K562 (cell line): ENCODE measurements around the genes DYDC2, GPR15LG and BMPR1A.

- RAMPAGE, long total RNA: no peak
- RRBS: no CpG with 5 or more reads among the region's 7 CpGs
PRO-cap:
- standard: no peak
- CoPRO, capped RNA only, 2 experiments: no peak in any of the 2 experiments
- CoPRO, capped and uncapped RNA, 2 experiments: no peak in any of the 2 experiments
- CoPRO, uncapped RNA only, 2 experiments: no peak in any of the 2 experiments
CAGE:
- cytosol, long polyA plus RNA: no peak
- long polyA plus RNA: no peak
- nucleolus, long total RNA: no peak
- nucleus, long polyA plus RNA: no peak
Measured at GRCh38 chr10:80281744-80282572, 7.5 kb downstream of the MAT1A start.

- RAMPAGE, long total RNA: no peak
- RRBS: no CpG with 5 or more reads among the region's 13 CpGs
PRO-cap:
- standard: no peak
- CoPRO, capped RNA only, 2 experiments: no peak in any of the 2 experiments
- CoPRO, capped and uncapped RNA, 2 experiments: no peak in any of the 2 experiments
- CoPRO, uncapped RNA only, 2 experiments: no peak in any of the 2 experiments
CAGE:
- cytosol, long polyA plus RNA: no peak
- long polyA plus RNA: no peak
- nucleolus, long total RNA: no peak
- nucleus, long polyA plus RNA: no peak
Measured at GRCh38 chr10:80283198-80283982, 6.1 kb downstream of the MAT1A start.

DNA sequence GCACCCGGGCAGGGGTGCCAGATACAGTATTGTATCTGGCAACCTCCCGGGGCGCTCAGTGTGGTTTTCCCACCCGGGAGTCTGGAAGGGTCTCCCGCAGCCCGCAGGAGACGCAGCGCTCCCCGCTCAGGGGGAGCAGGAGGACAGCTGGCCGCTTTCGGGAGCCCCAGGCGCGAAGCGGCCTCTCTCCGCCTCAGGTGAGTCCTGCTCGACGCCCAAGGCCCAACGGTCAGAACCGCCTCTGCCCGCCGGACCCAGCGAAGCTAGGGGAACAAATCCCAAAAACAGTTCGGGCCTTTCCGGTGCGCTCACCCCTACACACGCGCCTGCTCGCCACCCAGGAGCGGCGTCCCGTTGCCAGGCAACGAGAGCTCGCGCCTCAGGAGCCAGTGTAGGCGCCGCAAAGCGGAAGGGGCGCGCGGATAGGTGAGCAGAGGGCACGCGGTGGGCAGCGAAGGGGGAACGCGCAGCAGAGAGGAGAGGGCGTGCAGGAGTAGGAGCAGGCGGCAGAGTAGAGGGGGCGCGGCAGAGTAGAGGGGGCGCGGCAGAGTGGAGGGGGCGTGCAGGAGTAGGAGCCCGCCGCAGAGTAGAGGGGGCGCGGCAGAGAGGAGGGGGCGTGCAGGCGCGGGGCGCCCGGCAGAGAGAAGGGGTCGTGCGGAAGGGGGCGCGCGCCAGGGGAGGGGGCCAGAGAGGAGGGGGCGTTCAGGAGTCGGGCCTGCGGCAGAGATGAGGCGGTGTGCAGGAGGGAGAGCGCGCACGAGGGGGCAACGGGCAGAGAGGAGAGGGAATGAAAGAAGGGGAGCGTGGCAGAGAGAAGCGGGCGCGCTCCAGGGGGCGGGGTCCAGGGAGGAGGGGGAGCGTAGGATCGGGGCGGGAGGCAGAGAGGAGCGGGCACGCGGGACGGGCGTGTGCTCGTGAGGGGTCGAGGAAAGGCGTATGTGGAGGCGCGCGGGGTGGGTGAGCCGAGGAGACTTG is at the start of gene DYDC2:
DYDC2 (plus strand) TSS at position 382 of the 975 bp plus-strand sequence.
- RAMPAGE, long total RNA: no peak
- RRBS: no CpG with 5 or more reads among the region's 94 CpGs
PRO-cap:
- standard: no peak
- CoPRO, capped RNA only, 2 experiments: no peak in any of the 2 experiments
- CoPRO, capped and uncapped RNA, 2 experiments: no peak in any of the 2 experiments
- CoPRO, uncapped RNA only, 2 experiments: no peak in any of the 2 experiments
CAGE:
- cytosol, long polyA plus RNA: no peak
- long polyA plus RNA: no peak
- nucleolus, long total RNA: no peak
- nucleus, long polyA plus RNA: no peak

DNA sequence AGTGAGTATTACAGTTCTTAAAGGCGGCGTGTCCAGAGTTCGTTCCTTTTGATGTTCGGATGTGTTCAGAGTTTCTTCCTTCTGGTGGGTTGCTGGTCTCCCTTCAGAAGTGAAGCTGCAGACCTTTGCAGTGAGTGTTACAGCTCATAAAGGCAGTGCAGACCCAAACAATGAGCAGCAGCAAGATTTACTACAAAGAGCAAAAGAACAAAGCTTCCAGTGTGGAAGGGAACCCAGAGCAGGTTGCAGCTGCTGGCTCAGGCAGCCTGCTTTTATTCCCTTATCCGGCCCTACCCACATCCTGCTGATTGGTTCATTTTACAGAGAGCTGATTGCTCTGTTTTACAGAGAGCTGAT is 2.2 kb downstream of the DYDC2 start:
- RAMPAGE, long total RNA: no peak
- RRBS: no CpG with 5 or more reads among the region's 5 CpGs
PRO-cap:
- standard: no peak
- CoPRO, capped RNA only, 2 experiments: no peak in any of the 2 experiments
- CoPRO, capped and uncapped RNA, 2 experiments: no peak in any of the 2 experiments
- CoPRO, uncapped RNA only, 2 experiments: no peak in any of the 2 experiments
CAGE:
- cytosol, long polyA plus RNA: no peak
- long polyA plus RNA: no peak
- nucleolus, long total RNA: no peak
- nucleus, long polyA plus RNA: no peak

DNA sequence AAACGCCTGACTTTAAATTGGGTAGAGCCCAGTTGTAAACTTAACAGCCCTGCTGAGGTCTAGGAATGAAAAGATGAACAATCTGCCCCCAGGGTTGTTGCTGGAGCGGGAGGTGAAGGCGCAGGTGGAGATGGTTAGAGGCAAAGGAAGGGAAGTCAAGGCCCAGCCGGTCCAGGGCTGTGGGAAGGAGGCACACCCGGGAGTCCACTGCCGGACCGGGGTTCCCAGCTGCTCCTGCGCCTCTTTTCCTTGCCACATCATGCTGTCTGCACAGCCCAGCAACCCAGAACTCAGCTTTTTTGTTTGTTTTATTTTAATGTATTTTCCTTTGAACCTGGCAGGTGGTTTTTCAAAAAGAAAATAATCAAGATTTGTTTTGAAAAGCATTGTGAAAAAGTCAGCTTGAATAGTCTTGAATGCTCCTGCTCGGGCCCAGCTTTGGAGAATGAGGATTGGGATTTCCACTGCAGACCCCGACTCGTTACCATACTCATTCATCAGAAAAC is 898 bp downstream of the PRXL2A start:
- RAMPAGE, long total RNA: no peak
- RRBS: no CpG with 5 or more reads among the region's 11 CpGs
PRO-cap:
- standard: no peak
- CoPRO, capped RNA only, 2 experiments: no peak in any of the 2 experiments
- CoPRO, capped and uncapped RNA, 2 experiments: no peak in any of the 2 experiments
- CoPRO, uncapped RNA only, 2 experiments: no peak in any of the 2 experiments
CAGE:
- cytosol, long polyA plus RNA: no peak
- long polyA plus RNA: no peak
- nucleolus, long total RNA: no peak
- nucleus, long polyA plus RNA: no peak

GRCh38 chr10:80421600-80422199 is 13.3 kb downstream of the PRXL2A start:
- RAMPAGE, long total RNA: no peak
- RRBS: no CpG with 5 or more reads among the region's 3 CpGs
PRO-cap:
- standard: no peak
- CoPRO, capped RNA only, 2 experiments: no peak in any of the 2 experiments
- CoPRO, capped and uncapped RNA, 2 experiments: no peak in any of the 2 experiments
- CoPRO, uncapped RNA only, 2 experiments: no peak in any of the 2 experiments
CAGE:
- cytosol, long polyA plus RNA: no peak
- long polyA plus RNA: no peak
- nucleolus, long total RNA: no peak
- nucleus, long polyA plus RNA: no peak

- RAMPAGE, long total RNA: no peak
- RRBS: no CpG with 5 or more reads among the region's 13 CpGs
PRO-cap:
- standard: no peak
- CoPRO, capped RNA only, 2 experiments: no peak in any of the 2 experiments
- CoPRO, capped and uncapped RNA, 2 experiments: no peak in any of the 2 experiments
- CoPRO, uncapped RNA only, 2 experiments: no peak in any of the 2 experiments
CAGE:
- cytosol, long polyA plus RNA: no peak
- long polyA plus RNA: no peak
- nucleolus, long total RNA: no peak
- nucleus, long polyA plus RNA: no peak
Measured at GRCh38 chr10:80463899-80464503, 9.9 kb downstream of the TSPAN14 start.

DNA sequence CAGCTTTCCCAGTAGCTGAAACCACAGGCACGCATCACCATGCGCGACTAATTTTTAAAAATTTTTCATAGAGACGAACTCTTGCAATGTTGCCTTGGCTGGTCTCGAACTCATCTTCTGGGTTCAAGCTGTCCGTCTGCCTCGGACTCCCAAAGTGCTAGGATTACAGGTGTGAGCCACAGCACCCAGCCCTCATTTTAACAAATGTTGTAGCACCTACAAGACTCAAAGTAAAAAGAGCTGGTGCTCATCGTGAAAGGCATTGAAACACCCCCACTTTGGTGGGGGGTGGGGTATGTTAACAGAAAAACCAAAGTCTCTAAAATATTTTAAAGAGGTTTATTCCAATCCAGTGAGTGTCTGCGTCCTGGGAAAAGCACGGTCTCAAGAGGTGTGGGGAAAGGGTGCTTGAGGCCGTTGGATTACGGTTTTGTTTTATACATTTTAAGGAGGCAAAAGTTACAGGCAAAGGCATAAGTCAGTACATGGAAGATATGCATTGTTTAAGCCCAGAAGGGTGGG is 12.3 kb downstream of the TSPAN14 start:
- RAMPAGE, long total RNA: no peak
- RRBS: no CpG with 5 or more reads among the region's 12 CpGs
PRO-cap:
- standard: no peak
- CoPRO, capped RNA only, 2 experiments: no peak in any of the 2 experiments
- CoPRO, capped and uncapped RNA, 2 experiments: no peak in any of the 2 experiments
- CoPRO, uncapped RNA only, 2 experiments: no peak in any of the 2 experiments
CAGE:
- cytosol, long polyA plus RNA: no peak
- long polyA plus RNA: no peak
- nucleolus, long total RNA: no peak
- nucleus, long polyA plus RNA: no peak

DNA sequence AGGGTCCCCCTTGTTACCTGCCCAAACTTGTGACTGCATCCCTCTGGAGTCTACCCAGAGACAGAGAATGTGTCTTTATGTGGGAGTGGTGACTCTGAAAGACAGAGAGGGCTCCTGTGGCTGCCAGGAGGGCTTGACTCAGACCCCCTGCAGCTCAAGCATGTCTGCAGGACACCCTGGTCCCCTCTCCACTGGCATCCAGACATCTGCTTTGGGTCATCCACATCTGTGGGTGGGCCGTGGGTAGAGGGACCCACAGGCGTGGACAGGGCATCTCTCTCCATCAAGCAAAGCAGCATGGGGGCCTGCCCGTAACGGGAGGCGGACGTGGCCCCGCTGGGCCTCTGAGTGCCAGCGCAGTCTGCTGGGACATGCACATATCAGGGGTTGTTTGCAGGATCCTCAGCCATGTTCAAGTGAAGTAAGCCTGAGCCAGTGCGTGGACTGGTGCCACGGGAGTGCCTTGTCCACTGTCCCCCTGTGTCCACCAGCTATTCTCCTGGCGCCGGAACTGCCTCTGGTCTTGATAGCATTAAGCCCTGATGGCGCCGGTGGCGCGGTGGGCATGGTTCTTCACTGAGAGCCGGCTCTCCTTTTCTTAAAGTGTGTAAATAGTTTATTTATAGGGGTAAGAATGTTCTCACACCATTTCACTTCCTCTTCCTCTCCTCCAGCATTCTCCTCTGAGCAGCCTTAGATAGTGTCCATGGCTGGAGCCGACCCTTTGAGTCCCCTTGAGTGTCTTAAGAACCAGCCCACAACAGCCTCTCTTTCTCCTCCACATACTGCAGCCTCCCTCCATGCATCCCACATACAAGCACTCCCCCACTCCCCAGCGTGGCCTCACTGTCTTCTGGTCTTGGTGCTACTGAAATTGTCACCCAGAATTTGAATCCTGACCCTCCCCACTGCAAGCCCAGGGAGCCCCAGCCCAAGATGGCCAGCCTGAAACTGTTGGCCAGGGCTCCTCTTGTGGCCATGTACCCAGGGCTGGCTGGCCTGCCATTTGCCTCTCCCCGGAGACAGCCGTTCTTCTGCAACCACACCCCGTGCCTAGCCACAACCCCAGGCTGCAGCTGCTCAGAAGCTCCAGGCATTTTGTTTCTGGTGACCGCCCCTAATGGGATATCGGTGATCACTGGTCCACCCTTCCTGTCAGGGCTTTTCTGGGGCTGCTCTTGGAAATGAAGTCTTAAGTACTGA is 19.2 kb upstream of the SH2D4B start:
- RAMPAGE, long total RNA: no peak
- RRBS: 100% methylated on average over 3 of the region's 24 CpGs
PRO-cap:
- standard: no peak
- CoPRO, capped RNA only, 2 experiments: no peak in any of the 2 experiments
- CoPRO, capped and uncapped RNA, 2 experiments: no peak in any of the 2 experiments
- CoPRO, uncapped RNA only, 2 experiments: no peak in any of the 2 experiments
CAGE:
- cytosol, long polyA plus RNA: no peak
- long polyA plus RNA: no peak
- nucleolus, long total RNA: no peak
- nucleus, long polyA plus RNA: no peak

DNA sequence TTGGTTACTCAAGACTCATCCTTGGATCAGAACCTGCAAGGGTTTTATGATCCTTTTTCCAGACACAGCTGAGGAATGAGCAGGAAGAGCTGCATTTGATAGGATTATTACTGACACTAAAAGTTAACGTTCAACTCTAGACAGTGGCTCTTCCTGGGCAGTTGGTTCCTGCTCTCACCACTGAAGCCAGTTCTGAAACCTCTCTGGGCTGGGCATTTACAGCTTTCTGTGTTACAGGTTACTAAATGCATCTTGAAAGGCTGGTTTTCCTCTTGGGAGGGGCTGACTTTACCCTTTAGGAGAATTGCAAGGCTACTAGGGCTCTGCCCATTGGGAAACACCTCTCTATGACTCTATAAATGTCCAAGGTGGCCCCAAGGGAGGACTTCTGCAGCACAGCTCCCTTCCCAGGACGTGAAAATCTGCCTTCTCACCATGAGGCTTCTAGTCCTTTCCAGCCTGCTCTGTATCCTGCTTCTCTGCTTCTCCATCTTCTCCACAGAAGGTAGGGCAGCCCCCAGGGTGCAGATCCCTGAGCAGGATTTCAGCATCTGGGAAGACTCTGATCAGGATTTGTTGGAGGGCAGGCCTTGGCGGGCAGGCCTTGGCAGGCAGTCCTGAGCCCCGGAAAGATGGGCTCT is at the start of gene GPR15LG:
GPR15LG (plus strand) TSS at position 385 of the 641 bp plus-strand sequence.
- RAMPAGE, long total RNA: no peak
- RRBS: no CpG with 5 or more reads among the region's 4 CpGs
PRO-cap:
- standard: no peak
- CoPRO, capped RNA only, 2 experiments: no peak in any of the 2 experiments
- CoPRO, capped and uncapped RNA, 2 experiments: no peak in any of the 2 experiments
- CoPRO, uncapped RNA only, 2 experiments: no peak in any of the 2 experiments
CAGE:
- cytosol, long polyA plus RNA: no peak
- long polyA plus RNA: no peak
- nucleolus, long total RNA: no peak
- nucleus, long polyA plus RNA: no peak

DNA sequence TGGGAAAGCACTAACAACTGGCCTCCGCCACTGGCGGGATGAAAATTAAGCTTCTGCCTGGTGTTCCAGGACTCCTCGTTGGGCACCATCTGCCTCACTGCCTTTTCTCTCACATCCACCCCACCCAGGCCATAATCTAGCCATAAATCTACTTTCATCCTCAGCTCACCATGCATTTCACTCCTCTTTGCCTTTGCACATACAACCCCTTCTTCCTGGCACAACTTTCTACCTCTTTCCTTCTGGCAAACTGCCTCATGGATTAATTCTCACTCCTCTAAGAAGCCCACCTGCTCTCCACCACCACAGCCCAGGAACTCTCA is 3.9 kb downstream of the CDHR1 start:
- RAMPAGE, long total RNA: no peak
- RRBS: no CpG with 5 or more reads among the region's 3 CpGs
PRO-cap:
- standard: no peak
- CoPRO, capped RNA only, 2 experiments: no peak in any of the 2 experiments
- CoPRO, capped and uncapped RNA, 2 experiments: no peak in any of the 2 experiments
- CoPRO, uncapped RNA only, 2 experiments: no peak in any of the 2 experiments
CAGE:
- cytosol, long polyA plus RNA: no peak
- long polyA plus RNA: no peak
- nucleolus, long total RNA: no peak
- nucleus, long polyA plus RNA: no peak

- RAMPAGE, long total RNA: no peak
- RRBS: no CpG with 5 or more reads among the region's 3 CpGs
PRO-cap:
- standard: no peak
- CoPRO, capped RNA only, 2 experiments: no peak in any of the 2 experiments
- CoPRO, capped and uncapped RNA, 2 experiments: no peak in any of the 2 experiments
- CoPRO, uncapped RNA only, 2 experiments: no peak in any of the 2 experiments
CAGE:
- cytosol, long polyA plus RNA: no peak
- long polyA plus RNA: no peak
- nucleolus, long total RNA: no peak
- nucleus, long polyA plus RNA: no peak
Measured at GRCh38 chr10:84763938-84764452, 435.6 kb downstream of the CCSER2 start.

- RAMPAGE, long total RNA: no peak
- RRBS: no CpG with 5 or more reads among the region's 5 CpGs
PRO-cap:
- standard: no peak
- CoPRO, capped RNA only, 2 experiments: no peak in any of the 2 experiments
- CoPRO, capped and uncapped RNA, 2 experiments: no peak in any of the 2 experiments
- CoPRO, uncapped RNA only, 2 experiments: no peak in any of the 2 experiments
CAGE:
- cytosol, long polyA plus RNA: no peak
- long polyA plus RNA: no peak
- nucleolus, long total RNA: no peak
- nucleus, long polyA plus RNA: no peak
Measured at GRCh38 chr10:85364053-85364392, 1002.6 kb downstream of the GRID1 start.

- RAMPAGE, long total RNA: no peak
- RRBS: no CpG with 5 or more reads among the region's 6 CpGs
PRO-cap:
- standard: no peak
- CoPRO, capped RNA only, 2 experiments: no peak in any of the 2 experiments
- CoPRO, capped and uncapped RNA, 2 experiments: no peak in any of the 2 experiments
- CoPRO, uncapped RNA only, 2 experiments: no peak in any of the 2 experiments
CAGE:
- cytosol, long polyA plus RNA: no peak
- long polyA plus RNA: no peak
- nucleolus, long total RNA: no peak
- nucleus, long polyA plus RNA: no peak
Measured at GRCh38 chr10:86402993-86403463, 36.4 kb upstream of the GRID1 start.

DNA sequence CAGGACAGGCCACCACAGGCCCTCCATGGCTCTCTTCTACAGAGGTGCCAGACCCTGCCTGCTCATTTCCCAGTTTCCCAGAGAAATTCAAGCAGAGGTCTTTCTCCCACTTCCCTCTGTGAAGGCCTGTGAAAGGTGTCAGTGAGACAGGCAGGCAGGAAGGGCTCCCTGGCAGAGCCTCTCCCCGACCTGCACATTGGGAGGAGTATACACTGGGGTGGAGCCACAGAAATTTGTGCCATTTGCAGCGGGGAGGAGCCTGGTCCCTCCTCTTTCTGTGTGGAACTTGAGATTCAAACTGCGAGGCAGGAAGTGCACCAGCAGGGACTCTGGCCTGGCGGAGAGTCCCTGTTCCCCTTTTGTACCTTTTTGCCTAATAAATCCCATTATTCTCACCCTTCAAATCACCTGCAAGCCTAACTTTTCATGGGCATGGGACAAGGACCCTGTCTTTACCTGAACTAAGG is 54.6 kb upstream of the OPN4 start:
- RAMPAGE, long total RNA: no peak
- RRBS: no CpG with 5 or more reads among the region's 4 CpGs
PRO-cap:
- standard: no peak
- CoPRO, capped RNA only, 2 experiments: no peak in any of the 2 experiments
- CoPRO, capped and uncapped RNA, 2 experiments: no peak in any of the 2 experiments
- CoPRO, uncapped RNA only, 2 experiments: no peak in any of the 2 experiments
CAGE:
- cytosol, long polyA plus RNA: no peak
- long polyA plus RNA: no peak
- nucleolus, long total RNA: no peak
- nucleus, long polyA plus RNA: no peak

DNA sequence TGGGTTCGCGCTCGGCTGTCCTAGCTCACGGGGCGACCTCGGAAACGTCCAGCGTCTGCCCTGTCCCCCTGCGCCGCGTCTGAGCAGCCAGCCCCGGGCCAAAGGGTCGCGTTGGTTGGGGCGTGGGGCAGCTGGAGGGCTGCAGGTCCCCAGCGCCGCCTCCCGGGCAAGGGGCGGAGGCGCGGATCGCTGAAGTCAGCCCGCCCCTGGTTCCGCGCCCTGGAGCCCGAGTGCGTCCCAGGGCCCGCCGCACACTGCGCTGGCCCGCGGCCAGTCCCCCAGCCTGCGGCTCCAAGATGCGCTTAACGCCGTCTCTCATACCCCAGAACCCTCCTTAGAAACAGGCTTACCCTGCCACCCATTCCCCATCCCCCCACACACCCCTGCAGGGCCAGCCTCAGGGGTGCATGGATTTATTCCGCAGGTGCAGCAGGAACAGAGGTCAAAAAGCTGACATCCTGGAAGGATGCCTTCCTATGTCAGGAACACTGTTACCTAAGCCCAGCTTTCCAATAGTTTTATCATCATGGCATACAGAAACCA is 22.1 kb upstream of the OPN4 start:
- RAMPAGE, long total RNA: no peak
- RRBS: 5% methylated on average over 7 of the region's 37 CpGs
PRO-cap:
- standard: no peak
- CoPRO, capped RNA only, 2 experiments: no peak in any of the 2 experiments
- CoPRO, capped and uncapped RNA, 2 experiments: no peak in any of the 2 experiments
- CoPRO, uncapped RNA only, 2 experiments: no peak in any of the 2 experiments
CAGE:
- cytosol, long polyA plus RNA: no peak
- long polyA plus RNA: no peak
- nucleolus, long total RNA: no peak
- nucleus, long polyA plus RNA: no peak

GRCh38 chr10:86756384-86757213 is at the start of gene BMPR1A:
BMPR1A (plus strand) TSS chr10:86756619.
- RAMPAGE, long total RNA: no peak
- RRBS: 3% methylated on average over 40 of the region's 120 CpGs
PRO-cap:
- standard: bidirectional peak, plus-strand start at chr10:86756619, minus-strand start at chr10:86756270; unidirectional peak, plus-strand start at chr10:86756973
- CoPRO, capped RNA only, 2 experiments: peak in 2 of 2 experiments; most common plus-strand start chr10:86756770 (in 2); most common minus-strand start chr10:86756413 (in 2)
- CoPRO, capped and uncapped RNA, 2 experiments: peak in 2 of 2 experiments; most common plus-strand start chr10:86756620 (in 1); most common minus-strand start chr10:86756413 (in 2)
- CoPRO, uncapped RNA only, 2 experiments: peak in 1 of 2 experiments; most common plus-strand start chr10:86756770 (in 1)
CAGE:
- cytosol, long polyA plus RNA: no peak
- long polyA plus RNA: no peak
- nucleolus, long total RNA: no peak
- nucleus, long polyA plus RNA: no peak

GRCh38 chr10:86960119-86960891 is 1.9 kb downstream of the SNCG start:
- RAMPAGE, long total RNA: no peak
- RRBS: 21% methylated on average over 5 of the region's 27 CpGs
PRO-cap:
- standard: bidirectional peak, plus-strand start at chr10:86960615, minus-strand start at chr10:86960437
- CoPRO, capped RNA only, 2 experiments: peak in 2 of 2 experiments; most common plus-strand start chr10:86960615 (in 2); most common minus-strand start chr10:86960437 (in 2)
- CoPRO, capped and uncapped RNA, 2 experiments: no peak in any of the 2 experiments
- CoPRO, uncapped RNA only, 2 experiments: no peak in any of the 2 experiments
CAGE:
- cytosol, long polyA plus RNA: no peak
- long polyA plus RNA: no peak
- nucleolus, long total RNA: no peak
- nucleus, long polyA plus RNA: no peak